HT1080 (cell line): Measurements from ENCODE around the genes ZCCHC3 and NSFL1C.

GRCh38 chr20:266651-267483, 9.3 kb downstream of the DEFB132 start:
RAMPAGE:
- cytosol, long total RNA: no peak
- long total RNA: no peak
- nucleus, long total RNA: no peak

DNA sequence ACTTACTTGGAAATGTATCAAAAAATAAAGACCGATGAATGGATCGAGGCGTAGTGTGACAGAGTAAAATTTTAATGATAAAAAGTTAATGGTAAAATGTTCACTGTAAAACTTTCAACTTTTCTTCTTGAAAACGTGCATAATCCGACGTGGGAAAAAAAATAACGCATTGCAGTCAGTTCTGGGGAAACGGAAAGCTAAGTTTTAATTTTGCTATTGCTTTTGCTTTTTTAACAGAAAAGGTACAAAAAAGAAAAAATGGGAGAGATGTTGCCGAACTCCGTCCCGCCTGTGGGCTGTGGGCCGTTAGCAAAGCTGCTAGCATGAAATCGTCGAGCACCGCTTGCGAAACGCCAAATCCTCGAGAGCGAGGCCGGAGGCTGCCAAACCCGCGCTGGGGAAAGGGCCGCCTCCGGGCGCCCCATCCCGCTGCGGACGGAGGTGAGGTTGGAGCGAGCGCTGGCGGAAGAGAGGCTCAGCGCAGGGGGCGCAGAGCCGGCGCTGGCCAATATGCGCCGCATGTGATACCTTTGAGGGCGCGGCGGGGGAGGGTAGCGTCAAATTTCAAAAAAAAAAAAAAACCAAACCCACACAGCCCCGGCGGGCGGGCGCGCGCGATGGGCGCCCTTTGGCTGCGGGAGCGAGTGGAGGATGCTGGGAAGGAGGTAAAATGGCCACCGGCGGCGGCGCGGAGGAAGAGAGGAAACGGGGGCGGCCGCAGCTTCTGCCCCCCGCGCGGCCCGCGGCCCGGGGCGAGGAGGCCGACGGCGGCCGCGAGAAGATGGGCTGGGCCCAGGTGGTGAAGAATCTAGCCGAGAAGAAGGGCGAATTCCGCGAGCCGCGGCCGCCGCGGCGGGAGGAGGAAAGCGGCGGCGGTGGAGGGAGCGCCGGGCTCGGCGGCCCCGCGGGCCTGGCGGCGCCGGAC, at the start of gene ZCCHC3:
ZCCHC3 (plus strand) TSS at position 654 of the 925 bp plus-strand sequence.
RAMPAGE:
- cytosol, long total RNA: no peak
- long total RNA: no peak
- nucleus, long total RNA: no peak

DNA sequence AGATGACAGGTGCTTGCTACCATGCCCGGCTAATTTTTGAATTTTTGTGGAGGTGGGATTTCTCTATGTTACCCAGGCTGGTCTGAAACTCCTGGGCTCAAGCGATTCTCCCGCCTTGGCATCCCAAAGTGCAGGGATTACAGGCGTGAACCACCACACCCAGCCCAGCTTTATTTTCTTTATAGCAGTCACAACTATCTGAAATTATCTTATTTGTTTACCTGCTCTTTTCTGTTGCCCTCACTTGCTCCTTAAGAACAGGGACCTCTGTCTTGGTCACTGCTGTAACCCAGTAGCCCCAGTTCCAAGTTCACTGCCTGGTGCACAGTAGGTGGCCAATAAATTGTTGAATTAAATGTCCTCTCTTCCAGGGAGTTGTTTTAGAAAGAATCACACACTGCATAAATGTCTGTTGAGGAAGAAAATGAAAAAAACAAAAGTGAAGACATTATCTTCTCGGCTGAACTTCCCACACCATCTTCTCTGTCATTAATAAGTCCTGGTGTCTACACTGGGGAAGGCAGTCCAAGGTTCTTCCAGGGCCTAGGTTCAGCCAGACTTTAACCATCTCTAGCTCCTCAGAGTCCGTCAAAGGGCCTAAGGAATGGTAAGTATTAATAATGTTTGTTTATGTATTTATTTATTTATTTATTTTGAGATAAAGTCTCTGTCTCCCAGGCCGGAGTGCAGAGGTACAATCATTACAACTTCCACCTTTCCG, 3.0 kb upstream of the SOX12 start:
RAMPAGE:
- cytosol, long total RNA: no peak
- long total RNA: no peak
- nucleus, long total RNA: no peak

GRCh38 chr20:326515-327218, 1.3 kb downstream of the SOX12 start:
RAMPAGE:
- cytosol, long total RNA: no peak
- long total RNA: no peak
- nucleus, long total RNA: no peak

DNA sequence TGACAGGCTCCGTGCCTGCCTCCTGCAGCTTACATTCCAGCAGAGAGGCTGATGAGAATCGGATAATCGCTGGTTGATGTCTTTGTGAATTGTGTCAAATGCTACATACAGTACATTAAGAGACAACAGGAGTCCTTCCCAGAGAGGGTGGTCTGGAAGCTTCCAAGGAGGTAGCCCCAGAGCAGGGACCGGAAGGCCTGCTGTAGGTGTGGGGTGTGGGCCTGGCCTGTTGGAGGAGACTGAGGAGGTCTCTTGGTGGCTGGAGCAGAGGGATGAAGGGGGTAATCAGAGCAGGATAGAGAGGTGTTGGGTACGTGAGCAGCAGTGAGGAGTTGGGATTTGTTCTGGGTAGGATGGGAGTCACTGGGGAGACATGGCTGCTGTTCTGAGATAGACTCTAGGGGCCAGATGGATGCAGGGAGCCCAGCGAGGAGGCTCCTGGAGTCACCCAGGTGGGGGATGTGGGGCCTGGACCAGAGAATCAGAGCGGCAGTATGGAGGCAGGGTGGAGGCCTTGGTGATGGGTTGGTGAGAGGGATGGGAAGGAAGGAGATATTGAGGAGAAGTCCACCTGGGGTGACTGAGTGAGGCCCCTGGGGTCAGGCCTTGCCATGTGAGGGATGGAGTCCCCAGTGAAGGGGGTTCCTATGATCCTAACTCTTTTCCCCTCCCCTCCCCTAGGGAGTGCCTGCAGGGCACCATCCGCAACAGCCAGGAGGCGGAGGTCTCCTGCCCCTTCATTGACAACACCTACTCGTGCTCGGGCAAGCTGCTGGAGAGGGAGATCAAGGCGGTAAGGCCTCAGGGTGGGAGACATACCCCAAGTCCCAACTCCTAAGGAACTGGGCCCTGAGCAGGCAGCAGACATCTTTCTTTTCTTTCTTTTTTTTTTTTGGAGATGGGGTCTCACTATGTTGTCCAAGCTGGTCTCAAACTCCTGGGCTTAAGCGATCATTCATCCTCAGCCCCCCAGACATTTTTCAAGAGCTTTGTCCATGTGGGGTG, 13.6 kb downstream of the RBCK1 start:
RAMPAGE:
- cytosol, long total RNA: no peak
- long total RNA: no peak
- nucleus, long total RNA: no peak

DNA sequence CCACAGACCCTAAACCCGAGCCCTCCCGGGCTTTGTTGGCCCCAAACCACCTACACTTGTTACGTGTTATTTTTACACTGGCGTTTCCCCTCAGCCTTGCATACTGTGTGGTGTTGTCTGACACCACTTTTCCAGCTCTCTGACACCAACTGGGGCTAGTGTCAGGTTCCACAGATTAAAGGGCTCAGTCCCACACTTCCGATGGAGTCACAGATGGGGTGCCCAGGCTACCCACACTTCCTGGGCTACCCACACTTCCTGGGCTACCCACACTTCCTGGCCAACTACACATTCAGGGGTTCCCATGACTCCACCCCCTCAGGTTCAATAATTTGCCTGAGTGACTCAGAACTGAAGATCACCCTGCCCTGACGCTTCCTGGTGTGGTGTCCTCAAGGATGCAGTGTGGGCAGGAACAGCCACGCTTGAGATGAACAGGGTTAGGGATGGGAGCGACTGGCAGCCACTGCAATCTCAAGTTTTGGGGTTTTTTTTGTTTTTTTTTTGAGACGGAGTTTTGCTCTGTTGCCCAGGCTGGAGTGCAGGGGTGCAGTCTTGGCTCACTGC, 25.5 kb downstream of the RBCK1 start:
RAMPAGE:
- cytosol, long total RNA: no peak
- long total RNA: no peak
- nucleus, long total RNA: no peak

GRCh38 chr20:434343-435592, 26.7 kb downstream of the RBCK1 start:
RAMPAGE:
- cytosol, long total RNA: no peak
- long total RNA: no peak
- nucleus, long total RNA: no peak

DNA sequence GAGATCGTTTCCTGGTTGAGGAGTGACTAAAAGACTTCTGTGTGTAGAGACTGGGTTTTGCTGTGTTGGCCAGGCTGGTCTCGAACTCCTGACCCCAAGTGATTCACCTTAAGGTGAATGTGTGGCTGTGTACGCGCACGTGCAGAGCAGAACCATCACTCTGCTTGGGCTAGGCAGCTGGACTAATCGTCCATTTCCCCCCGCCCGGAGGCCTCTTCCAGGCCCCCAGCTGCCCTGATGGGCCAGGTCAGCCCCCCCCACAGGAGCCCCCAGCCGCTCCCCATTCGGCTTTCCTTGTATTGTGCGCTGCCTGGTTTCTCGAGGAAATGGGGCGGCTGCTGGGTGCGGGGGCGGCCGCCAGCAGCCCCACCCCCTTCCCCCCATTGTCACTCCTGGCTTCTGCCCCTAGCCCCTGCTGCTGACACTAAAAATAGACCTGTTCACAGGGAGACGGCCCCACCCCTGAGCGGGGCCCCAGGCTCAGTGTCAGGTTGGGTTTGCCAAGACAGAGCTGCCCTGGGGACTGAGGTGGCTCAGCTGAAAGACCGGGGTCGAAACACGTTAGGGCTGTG, 24.6 kb upstream of the CSNK2A1 start:
RAMPAGE:
- cytosol, long total RNA: no peak
- long total RNA: no peak
- nucleus, long total RNA: no peak

DNA sequence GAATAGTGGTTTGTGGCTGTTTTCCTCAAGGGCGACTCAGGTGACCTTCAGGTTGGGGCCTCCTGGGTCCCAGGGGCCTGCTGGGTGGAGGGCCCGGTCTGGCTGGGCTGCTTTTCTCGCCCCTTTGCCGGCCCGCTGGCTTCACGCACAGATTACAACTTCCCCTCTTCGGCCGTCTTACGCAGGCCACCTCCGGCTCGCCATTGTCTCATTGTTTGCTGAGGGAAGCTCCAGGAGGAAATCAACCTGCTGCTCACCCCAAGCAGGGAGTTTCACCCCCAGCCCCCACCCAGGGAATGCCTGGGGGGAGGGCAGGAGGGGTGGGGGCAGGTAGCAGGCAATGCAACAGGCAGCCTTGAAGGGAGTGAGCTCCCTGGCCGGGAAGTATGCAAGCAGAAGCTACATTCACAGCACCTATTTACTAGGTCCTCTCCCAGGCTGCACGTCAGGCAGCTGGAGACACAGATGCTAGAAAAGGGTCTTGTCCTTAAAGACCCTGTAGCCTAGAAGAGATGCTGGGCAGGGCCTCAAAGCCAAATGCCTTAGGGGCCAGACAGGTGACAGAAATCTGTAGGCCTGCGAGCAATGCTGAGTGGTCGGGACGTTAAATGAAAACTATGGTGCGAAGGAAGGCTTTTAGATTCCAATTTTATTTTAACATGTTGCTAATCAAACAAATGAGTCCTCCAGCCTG, 31.1 kb upstream of the CSNK2A1 start:
RAMPAGE:
- cytosol, long total RNA: no peak
- long total RNA: no peak
- nucleus, long total RNA: no peak

GRCh38 chr20:775587-776325, 7.5 kb upstream of the SLC52A3 start:
RAMPAGE:
- cytosol, long total RNA: no peak
- long total RNA: no peak
- nucleus, long total RNA: no peak

GRCh38 chr20:911216-912082, 4.7 kb downstream of the ANGPT4 start:
RAMPAGE:
- cytosol, long total RNA: no peak
- long total RNA: no peak
- nucleus, long total RNA: no peak

RAMPAGE:
- cytosol, long total RNA: no peak
- long total RNA: no peak
- nucleus, long total RNA: no peak
These were observed 4.1 kb downstream of the PSMF1 start for GRCh38 chr20:1122373-1123059.

GRCh38 chr20:1204248-1204881, 1.1 kb downstream of the C20orf202 start:
RAMPAGE:
- cytosol, long total RNA: no peak
- long total RNA: no peak
- nucleus, long total RNA: no peak

DNA sequence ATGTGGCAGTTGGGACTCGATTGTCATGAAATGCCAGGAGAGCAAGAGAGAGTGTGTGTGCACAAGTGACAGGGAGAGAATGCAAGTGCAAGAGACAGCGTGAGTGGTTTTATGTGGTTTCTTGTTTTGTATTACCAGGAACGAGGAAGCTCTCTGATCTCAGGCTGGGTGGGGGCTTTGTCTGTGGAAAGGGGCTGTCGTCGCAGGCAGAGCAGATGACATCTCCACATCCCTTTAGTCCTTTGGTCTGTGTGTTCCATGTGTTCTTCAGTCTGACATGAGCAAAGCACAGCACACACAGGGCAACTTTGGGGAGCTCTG, 20.5 kb downstream of the SNPH start:
RAMPAGE:
- cytosol, long total RNA: no peak
- long total RNA: no peak
- nucleus, long total RNA: no peak

DNA sequence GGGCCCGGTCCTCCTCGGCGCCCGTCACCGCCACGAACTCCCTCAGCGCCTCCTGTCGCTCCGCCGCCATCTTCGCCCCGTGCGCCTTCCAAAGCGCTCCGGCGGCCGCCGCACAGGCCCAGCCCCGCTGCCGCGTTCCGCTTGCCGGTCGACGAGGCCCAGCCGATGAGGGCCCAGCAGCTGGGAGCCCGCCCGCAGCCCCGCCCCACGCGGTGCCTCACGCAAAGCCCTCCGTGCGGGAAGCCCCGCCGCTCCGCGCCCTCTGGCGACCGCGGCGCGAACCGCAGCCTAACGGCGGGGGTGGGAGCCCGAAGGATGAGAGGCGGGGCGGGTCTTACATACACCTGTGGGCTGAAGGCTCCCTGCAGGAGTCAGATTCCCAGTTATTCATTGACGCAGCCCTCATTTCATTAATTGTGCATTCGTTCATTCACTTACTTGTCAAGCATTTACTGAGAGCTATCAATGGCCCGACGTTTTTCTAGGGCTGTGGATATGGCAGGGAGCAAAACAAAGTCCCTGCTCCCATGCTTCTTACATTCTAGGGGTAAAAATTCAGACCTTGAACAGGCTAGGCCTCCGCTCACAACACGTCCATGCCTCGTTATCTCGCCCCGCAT, at the start of gene NSFL1C:
NSFL1C (minus strand) TSS at position 95 of the 620 bp plus-strand sequence.
RAMPAGE:
- cytosol, long total RNA: start-site peak on the minus strand centred at position 84 of the sequence, 14 bp wide, 206 and 220 reads in 2 replicates
- long total RNA: no peak
- nucleus, long total RNA: no peak

DNA sequence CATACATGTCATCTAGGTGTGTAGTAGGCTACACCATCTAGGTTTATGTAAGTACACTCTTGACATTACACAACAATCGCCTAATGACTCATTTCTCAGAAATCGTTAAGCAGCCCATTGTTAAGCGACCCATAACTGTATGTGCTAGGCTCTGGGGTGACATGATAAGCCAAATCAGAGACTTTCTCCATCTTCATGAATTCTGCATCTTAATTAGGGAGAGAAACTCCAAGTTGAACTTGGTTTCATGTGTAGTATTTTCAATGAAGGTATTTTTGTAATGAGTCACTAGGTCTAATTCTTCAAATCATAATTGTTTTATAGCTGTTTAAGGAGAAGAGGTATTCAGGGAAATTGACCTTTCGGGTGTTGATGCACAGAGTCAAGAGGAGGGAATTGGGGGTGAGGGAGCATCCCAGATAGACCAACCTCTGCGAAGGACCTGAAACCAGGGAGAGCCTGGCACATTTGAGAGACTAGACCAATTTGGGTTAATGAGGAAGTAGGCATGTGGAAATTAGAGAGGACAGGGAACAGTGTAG, 17.3 kb downstream of the STK35 start:
RAMPAGE:
- cytosol, long total RNA: no peak
- long total RNA: no peak
- nucleus, long total RNA: no peak

GRCh38 chr20:2147649-2148394, 46.2 kb downstream of the STK35 start:
RAMPAGE:
- cytosol, long total RNA: no peak
- long total RNA: no peak
- nucleus, long total RNA: no peak

DNA sequence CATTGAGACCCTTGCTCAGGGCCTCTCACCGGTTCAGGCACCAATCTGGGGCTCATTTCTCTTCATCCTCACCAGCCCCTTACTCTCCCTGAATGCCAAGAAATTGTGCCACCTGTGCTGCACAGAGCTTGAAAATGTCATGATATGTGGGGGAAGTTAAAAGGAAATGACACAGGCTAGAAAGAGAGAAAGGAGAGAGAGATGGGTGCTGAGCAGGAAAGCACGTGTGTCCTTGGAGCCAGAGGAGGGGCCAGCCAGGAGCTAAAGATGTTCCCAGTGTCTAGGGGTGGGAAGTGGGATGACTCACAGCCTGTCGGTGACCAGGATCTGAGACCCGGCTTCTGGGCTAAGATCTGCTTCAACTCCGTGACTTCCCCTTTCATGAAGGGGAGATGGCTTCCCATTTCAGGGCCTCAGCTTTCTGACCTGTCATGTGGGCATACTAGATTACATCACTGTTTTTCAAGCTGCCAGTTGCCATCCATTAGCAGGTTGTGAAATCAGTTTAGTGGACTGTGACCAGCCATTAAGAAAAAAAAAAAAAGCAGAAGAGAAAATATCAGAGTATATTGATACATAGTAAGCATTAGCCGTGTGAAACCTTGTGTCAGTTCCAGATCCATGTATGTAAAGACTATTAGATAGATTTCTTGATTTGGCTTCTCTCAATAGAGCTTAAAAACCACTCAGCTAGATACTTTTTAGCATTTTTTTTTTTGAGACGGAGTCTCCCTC, 5.4 kb downstream of the TGM3 start:
RAMPAGE:
- cytosol, long total RNA: no peak
- long total RNA: no peak
- nucleus, long total RNA: no peak

GRCh38 chr20:2459419-2459641, 11.3 kb downstream of the SNRPB start:
RAMPAGE:
- cytosol, long total RNA: no peak
- long total RNA: no peak
- nucleus, long total RNA: no peak

DNA sequence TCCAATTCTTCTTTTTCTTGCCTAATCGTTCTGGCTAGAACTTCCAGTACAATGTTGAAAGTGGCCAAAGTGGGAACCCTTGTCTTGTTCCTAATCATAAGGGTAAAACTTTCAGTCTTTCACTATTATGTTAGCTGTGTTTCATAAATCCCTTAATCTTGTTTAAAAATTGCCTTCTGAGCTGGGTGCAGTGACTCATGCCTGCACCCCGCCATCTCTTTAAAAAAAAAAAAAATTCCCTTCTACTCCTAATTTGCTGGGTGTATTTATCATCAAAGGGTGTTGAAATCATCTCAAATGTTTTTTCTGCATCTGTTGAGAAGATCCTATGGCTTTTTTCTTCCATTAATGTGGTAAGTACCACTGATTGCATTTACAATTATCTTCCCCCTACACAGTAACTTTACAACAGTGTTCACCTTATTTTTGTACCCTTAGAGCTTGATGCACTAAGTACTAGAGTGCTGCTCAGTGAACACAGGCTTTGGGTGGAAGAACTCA, 9.8 kb downstream of the SNRPB start:
RAMPAGE:
- cytosol, long total RNA: no peak
- long total RNA: no peak
- nucleus, long total RNA: no peak